Occipital lobe (tissue), 2 donors: ENCODE measurements around a stretch of chr9.

DNA sequence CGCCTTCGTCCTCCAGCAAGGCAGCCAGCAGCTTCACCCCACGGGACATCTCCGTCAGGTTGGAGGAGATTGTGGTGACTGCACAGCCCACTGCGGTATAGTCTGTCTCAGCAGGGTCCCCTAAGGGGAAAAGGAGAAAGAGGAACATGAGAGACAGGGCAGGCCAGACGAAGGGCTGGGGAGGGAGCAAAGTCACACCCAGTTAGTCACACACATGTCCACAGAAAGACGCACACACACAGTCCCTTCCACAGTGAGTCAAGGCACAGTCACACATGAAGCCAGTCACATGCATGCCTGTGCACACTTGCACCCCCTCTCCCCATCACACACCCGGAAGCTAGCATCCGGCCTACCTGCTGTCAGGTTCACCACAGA, 12.8 kb downstream of the TLN1 start:
- RAMPAGE, long total RNA, result no peak

DNA sequence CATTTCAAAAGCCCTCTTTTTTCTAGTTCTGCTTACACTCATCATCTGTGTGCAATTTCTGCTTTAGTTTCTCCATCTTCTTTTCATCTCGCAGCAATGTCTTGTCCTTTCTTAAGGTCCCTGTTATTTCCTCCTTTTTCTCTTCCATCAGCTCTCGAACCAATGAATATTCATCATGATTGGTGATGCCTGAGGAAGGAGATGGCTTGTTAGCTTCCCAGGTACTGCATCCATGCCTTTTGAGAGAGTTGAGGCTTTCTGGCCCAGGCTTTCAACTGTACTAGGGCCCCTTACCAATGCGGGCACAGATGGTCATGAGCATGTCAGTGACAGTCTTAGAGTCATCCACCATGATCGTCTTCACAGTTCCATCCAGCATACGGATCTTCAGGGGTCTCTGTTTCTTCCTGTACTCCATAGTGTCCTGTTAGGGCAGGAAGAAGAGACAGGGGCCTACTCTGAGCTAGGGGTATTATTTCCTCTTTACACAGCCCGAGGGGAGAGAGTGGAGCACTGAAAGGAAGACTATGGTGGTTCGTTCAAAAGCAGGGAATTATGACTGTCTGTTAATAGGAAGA, 7.4 kb downstream of the TLN1 start:
- RAMPAGE, long total RNA, result no peak

- RAMPAGE, long total RNA, result no peak
Observed at GRCh38 chr9:35740191-35740592, 7.7 kb downstream of the CREB3 start.

DNA sequence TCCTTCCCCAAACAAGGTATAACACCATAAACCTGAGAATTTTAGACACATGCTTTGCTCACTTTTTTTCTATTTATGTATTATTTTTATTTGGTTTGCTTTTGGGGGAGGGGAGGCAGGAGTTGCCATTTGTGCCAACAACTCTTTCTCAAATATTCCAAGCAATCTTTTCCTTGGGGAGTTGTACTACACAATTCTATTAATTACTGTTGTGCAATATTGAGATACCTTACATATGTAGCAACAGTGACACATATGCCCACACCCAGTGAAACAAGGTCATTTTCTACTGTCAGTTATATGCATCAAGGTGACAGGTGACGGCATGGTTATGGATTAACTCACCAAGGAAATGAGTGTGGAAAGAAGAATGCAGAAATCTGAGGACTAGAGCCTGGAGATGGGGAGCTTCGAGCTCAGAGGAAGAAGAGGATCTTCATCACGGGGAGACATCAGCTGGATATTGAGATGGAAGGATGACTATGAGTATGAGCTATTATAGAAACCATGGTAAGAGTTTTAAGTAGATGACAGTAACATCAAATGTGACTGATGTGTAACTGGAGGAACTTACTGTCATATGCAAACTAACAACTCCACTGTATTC, 17.9 kb upstream of the MSMP start:
- RAMPAGE, long total RNA, result no peak

- RAMPAGE, long total RNA, result no peak
Observed at GRCh38 chr9:35832791-35833339, 3.8 kb downstream of the TMEM8B start.

DNA sequence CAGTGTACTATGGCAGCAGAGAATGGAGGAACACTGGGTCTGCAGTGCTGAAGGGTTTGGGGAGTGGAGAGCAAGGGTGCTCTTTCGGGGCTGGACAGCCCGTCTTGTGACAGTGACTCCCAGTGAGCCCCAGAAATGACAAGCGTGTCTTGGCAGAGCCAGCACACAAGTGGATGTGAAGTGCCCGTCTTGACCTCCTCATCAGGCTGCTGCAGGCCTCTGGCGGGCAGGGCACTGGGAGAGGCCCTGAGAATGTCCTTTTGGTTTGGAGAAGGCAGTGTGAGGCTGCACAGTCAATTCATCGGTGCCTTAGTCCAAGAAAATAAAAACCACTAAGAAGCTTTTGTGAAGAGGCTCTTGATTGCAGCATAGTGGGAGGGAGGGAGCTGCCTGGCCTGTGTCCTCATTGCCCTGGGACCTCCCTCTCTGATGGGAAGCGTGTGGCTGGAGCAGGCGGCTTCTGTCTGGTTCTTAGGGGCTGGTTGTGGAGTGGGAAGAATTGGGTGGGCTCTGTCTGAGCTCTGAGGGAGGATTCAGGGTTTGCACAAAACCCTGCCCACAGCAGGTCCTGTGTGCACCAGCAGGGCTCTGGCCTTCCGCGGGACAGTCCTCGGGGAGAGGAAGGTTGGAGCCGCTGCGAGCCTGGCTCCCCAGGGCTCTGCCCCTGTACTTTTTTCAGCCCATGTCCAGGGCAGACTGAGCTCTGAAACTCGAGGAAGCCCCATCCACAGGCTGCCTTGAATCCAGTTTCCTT, 973 bp downstream of the HRCT1 start:
- RAMPAGE, long total RNA, result no peak

GRCh38 chr9:36160132-36160877, 8.9 kb upstream of the CCIN start:
- RAMPAGE, long total RNA, result no peak

GRCh38 chr9:36162924-36164234, 5.8 kb upstream of the CCIN start:
- RAMPAGE, long total RNA, result no peak

DNA sequence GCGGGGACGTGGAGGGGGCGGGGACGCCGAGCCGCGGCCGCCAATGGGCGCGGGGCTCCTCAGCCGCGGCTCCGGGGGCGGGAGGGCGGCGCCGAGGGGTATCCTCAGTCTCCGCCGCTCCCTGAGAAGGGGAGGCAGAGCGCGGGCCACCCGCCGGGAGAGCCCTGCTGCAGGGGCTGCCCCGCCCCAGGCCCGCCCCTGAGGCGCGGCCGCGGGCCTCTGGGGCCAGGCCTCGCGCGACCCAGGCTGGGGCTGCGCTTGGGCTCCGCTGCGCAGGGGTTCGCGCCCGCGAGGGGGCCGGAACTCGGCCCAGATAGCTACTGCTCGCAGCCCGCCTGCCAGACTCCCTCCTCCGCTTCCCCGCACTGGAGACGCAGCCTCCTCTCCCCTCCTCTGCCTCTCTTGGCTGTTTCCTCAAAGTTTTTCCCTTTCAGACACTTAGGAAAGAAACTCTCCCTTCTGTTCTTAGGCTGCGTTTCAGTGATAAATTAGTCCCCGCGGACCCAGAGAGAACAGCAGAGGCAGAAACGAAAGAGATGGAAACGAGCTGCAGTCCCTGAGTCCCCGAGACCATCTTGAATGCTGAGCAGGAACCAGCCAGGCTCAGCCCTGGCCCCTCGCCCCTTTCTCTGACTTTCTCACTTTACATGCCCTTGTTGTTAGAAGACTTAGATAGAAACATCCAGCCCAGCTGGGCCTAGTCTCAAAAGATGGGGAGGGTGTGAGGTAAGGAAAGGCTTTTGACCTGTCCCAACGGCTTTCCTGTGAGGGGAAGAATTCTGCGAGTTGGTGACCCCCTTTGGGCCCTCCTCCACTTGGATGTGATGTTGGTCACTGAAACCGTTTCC, 84.8 kb upstream of the MELK start:
- RAMPAGE, long total RNA, result no peak

DNA sequence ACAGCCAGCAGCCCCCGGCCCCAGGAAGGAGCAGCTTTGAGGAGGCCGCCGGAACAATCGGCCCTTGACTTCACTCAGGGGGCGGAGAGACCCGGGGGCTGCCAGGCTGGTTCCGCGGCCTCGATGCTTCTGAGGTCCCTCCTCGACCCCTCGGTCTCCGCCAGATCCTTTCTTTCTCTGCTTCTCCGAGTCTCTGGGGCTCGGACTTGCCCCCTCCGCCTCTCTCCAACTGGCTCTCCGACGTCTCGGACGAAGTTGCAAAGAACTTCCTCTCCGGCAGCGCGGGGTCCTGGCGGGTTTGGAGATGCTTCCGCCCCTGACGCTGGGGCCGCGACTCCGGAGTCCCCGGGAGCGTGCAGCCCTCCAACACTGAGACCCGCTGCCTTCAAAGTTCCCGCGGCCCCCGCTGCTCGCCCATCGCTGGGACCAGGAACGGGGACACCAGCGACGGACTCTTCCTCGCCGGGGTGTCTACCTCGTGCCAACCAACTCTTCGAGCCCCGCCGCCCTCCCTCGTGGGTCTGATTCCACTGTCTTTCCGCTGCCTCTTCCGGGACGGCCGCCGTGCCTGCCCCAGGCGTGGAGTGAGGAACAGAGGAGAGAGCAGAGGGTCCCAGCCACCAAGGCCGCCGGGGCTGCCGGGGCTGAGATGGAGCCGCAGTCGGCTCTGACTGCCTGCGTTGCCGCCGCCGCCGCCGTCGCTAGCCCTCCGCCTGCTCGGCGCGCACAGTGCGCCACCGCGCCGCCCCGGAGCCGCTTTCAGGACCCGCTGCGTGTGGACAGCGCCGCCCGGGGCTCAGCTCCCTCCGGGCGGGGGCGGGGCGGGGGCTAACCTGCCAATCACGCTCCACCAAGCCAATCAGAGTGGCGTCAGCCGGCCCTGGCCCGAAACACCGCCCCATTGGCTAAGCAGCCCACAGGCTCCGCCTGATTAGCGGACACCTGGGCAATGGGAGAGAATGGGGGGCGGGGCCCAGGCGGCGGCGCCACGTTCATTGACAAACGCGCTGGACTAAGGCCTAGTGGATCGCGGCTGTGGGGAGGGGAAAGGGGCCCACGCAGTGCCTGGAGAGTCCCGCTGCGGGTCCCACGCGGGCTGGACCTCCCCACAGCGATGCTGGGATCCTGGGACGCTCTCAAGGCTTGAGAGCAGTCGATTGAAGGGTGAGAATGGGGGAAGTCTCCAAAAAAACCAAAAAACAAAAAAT, 6.7 kb downstream of the PAX5 start:
- RAMPAGE, long total RNA, result no peak

- RAMPAGE, long total RNA, result no peak
Observed at GRCh38 chr9:37031998-37032197, 2.2 kb downstream of the PAX5 start.

DNA sequence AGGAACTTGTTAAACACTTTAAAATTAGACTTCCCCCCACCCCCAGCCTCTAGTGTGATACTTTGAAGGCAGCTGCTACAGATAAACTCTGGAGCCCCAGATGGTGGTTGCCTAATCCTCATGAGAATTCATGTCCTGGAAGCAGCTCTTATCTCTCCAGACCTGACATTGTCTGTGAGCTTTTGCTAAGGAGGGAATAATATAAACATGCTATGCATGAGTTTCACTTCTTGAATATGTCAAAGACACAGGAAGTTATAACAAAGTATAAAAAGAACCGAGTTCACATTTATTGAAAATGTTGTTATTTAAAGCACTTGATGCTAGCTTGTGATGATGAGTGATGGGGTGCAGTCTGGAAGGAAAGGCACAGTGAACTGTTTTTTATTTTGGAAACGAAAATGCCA, 76.8 kb downstream of the ZCCHC7 start:
- RAMPAGE, long total RNA, result no peak

DNA sequence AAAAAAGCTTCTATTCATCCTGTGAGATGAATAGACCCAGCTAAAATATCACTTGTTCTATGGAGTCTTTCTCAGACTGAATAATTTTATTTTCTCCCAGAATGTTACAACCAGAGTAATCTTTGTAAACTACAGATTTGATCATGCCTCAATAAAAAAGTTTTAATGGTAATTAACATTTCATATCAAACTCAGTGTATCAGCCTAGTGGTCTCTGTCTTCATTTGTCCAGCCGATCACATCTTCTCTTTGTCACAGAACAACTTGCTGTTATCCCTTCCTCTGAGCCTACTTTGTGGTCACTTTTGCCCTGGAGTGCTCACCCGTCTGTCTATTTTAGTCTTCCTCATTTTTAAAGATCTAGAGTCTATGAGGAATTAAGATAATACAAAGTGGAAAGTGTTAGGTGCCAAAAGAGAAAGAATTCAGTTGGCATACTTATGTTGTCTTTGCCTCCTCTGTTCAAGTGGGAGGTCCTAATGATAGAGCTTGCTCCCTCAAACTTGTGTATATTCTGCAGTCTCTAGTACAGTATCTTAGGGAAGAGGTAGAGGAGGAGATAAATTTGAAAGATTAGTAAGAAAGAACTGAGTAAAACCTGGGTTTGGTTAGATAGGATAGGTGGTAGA, 77.9 kb downstream of the ZCCHC7 start:
- RAMPAGE, long total RNA, result no peak

DNA sequence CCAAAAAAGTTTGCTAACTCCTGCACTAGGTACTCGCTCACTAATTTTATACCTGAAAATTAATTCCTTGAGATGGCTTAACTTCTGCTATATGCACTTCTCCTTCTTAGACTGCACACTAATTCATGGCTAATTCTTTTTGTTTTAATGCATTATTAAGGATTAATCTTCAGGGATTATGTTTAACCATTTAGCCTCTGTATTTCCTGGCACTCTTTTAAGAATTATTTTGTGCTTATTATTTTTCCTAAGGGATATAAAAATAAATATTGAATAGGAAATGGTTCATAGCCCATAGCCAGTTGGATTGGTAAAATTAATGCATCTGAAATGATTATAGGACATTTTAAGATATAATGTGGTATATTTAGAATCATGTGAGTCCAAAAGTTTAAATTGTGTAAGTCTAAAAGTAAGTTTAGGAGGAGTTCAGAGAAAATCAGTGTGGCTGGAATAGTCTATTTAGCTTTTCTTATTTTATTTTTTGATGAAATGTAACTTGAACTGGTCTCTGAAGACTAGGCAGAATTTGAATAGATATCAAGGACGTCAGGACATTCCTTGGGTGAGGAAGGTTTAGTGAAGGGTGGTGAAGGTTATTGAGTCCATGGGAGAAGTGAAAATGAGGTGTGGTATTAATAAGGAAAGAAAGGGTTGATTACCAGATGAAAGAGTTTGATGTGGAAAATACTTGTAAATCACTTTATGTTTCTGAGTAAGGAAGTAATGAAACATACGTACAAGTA, 99.2 kb downstream of the ZCCHC7 start:
- RAMPAGE, long total RNA, result no peak

DNA sequence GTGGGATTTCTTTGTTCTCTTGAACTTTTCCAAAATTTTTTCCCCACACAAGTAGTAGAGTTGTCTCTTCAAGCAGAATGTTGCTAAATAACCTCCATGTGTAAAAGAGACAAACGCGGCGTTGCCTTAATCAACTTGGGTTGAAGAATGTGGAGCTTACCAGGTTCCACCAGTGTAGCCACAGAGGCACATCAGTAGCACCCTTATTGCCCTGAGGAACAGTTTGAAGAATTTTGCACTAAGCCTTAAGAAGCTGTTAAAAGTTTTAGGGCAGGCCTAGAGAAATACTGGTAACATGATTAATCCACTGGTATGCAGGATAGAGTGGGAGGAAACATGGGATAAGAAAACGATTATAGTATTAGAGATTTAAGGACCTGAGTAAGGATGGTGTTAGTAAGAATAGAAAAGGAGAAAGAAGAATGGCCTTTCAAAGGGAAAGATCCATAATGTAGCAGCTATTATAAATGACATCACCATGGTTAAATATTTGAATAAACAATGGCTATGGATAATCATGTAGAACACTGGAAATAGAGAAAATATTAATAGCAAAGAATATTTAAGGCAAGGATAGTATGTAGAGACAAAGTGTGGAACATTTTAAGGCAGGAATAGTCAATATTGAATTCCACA, 100.7 kb downstream of the ZCCHC7 start:
- RAMPAGE, long total RNA, result no peak

GRCh38 chr9:37290738-37291193, 131.7 kb upstream of the GRHPR start:
- RAMPAGE, long total RNA, result no peak

DNA sequence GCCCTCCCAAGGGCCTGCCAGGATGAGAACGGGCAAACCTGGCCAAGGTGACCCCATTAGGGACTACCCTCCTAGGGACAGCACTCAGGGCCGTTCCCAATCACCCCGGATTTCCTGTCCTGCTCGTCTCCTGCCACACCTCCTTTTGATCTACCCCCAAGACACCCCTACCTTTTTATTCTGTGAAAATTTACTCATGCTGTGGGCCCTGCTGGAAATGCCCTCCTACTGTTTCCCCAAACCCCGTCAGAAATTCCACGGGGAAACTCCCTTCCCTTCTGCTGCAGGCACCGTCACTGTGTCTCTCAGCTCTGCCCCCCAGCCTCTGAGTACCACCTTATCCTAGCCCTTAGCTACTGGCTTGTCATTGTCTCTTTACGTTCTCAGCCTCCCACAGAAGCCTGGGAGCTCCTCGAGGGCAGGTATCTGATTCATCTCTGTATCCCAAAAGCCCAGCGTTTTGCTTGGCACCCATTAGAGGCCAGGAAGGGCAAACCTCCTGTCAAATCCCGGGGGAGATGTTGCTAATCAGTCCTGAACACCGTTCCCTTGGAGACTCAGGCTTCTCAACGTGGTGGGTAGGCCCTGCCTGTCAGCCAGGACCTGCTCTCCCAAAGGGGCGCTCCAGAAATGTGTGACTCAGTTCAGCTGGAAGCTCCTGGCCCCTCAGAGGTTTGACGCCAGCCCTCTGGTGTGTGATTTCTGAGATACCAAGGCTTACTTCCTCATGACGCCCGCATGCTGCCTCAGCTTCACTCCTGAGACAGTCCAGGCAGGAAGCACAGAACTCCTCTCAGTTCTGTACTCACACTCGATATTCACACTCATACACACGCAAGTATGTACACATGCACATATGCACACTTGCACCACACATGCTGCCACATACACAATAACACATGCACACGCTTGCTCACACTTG, 50.7 kb upstream of the GRHPR start:
- RAMPAGE, long total RNA, result no peak

DNA sequence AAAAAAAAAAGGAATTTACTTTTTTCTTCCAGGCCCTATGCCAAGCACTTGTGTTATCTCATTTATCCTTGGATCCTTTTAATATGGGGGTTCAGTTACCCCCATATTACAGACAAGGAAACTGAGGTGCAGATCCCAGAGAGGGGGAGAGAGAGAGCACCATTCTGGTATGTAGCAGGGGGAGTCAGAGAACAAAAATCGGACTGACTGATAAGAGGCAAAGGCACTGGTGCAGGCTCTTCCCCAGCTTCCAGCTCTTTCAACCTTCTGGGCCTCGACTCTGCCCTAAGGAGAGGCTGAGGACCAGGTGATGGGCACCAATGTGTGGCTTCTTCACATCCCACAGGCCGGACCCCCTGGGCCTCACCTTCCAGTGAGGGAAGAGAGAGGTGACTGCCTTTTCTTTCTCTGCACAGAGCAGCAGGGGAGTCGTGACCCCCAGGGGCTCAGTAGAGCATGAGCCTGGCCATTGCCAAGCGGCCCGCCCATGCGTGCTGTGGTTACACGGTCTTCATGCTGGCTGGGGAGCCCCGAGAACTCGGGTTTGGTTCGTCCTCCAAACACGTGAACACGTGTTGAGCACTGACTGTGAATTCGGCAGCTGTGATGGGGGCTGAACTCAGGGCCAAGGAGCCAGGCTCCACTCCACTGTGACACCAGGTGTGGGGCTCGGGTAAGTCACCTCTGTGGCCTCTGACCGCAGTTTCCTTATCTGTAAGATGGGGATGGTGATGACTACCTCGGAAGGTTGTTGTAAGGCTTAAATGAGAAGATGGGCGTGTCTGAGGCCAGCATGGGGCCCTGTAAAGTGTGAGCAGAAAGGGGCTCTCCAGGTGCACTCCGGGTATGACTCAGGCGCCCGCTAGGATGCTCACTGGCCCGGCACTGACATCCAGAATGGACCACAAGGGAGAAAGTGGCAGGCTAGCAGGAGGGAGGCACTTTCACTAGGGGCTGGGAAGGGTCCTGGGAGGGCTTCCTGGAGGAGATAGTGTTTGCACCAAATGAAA, 13.5 kb upstream of the GRHPR start:
- RAMPAGE, long total RNA, result no peak

DNA sequence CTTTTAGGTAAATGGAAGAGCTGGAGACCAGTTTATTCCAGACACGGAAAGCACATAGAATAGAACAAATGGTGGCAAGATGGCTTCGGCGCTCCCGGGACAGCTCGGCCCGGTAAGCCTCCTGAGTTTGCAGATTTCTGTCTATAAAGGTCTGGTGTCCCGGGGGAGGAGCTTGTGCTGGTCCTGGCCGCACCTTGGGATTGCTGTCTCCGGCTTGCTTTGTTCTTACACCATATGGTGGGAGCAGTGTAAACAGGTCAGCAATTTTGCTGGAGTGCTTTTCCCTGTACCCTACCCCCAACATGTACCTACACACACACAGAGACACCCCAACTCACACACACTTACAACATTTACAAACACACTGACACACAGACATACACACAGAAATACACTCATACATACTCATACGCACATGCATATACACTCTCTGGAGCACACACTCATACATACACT, 41.9 kb downstream of the FRMPD1 start:
- RAMPAGE, long total RNA, result no peak

GRCh38 chr9:37780153-37780972, 4.5 kb downstream of the EXOSC3 start:
- RAMPAGE, long total RNA, result no peak